ENCODE results near the genes GP5 and XXYLT1.

DNA sequence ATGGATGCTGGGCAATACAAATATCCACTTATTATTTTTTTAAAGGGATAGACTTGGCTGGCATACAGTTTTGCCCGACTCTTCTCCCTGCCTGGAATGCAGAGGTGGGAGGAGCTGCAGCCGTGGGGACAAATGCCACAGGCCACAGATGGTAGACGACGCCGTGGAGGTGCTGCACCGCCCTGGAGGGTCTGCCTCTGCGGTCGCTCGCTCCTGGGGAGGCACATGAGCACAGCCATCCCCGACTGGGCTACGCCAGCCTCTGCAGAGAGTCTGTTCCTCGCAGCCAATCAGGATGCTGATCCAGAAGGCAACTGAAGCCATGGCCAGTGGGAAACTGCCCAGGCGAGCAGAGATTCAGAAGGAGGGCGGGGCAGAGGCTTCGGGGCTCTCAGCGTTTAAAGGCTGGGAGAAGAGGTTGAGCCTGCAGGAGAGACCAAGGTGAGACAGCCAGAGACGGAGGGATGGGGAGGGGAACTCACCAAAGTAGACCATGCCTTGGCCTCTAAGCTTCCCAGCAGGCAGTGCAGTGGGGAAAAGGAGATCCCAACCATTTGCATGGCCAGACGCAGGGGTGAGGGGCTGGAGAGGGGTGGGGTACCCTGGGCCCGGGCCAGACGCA is 12.0 kb upstream of the LRRC15 start:
- RRBS = no CpG with 5 or more reads among the region's 20 CpGs

- RRBS = no CpG with 5 or more reads among the region's 2 CpGs
Measured at GRCh38 chr3:194399173-194399542, at the start of gene GP5. TSS of gene GP5 (minus strand) at chr3:194399266.

- RRBS = no CpG with 5 or more reads among the region's 5 CpGs
Measured at GRCh38 chr3:194494032-194494634, 7.3 kb upstream of the ATP13A3 start.

DNA sequence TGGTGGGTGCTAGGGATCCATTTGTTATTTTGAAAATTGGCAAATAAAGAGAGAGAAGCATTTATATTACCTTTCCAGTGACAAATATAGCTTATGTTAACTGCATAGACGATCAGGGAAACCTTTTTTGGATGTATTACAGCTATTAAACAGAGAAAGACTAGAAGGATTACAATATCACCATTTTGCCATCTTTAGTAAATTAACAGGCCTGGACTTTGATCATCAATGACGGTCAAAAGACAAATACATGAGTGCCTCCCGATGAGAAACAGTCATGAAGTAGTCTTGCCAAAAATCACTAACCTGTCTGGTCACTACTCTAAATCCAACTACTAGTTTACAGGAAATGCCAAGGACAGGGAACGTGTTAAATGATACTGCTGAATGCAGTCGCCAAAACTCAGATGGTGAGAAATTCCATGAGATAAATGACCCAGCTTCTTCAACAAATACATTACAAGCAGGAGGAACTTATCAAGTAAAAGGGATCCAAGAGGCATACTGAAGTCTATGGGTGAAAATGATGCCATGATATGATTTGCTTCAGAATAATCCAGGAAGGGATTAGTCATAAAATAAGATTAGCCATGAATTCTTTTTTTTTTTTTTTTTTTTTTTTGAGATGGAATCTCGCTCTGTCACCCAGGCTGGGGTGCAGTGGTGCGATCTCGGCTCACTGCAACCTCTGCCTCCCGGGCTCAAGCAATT is 35.8 kb upstream of the ATP13A3 start:
- RRBS = no CpG with 5 or more reads among the region's 9 CpGs

GRCh38 chr3:194571378-194572093 is 61.7 kb downstream of the TMEM44 start:
- RRBS = no CpG with 5 or more reads among the region's 16 CpGs

GRCh38 chr3:194639121-194639720 is 6.0 kb upstream of the TMEM44 start:
- RRBS = no CpG with 5 or more reads among the region's 9 CpGs

DNA sequence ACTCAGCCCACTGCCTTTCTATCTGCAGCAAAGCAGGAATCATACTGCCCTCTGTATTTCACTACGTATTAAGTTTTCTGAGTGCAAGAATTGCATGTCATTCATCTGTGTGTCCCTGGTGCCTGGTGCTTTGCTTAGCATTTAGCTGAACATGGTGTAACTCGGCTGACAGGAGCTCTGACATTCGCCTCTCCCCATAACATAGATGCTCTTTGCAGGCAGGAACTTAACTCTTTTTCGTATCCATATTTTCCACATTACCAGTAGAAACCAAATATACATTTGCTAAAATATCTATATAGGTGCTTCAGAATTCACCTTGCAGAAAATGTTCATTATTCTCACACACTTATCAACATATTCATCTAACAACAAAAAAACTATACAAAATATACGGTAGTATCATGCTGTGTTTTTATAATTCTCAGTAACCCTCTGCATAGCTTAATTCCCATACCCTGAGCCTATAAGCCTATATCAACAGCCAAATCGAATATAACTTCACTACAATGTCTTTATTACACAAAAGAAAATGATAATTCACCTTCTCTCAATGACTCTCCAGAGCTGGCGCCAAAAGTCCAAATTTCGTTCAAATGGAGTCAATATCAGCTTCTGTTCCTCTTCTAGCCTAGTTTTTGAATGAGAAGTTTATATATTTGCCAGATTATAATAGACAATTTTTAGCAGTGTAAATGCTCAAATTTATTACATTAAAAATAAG is 6.8 kb downstream of the LSG1 start:
- RRBS = no CpG with 5 or more reads among the region's 8 CpGs

DNA sequence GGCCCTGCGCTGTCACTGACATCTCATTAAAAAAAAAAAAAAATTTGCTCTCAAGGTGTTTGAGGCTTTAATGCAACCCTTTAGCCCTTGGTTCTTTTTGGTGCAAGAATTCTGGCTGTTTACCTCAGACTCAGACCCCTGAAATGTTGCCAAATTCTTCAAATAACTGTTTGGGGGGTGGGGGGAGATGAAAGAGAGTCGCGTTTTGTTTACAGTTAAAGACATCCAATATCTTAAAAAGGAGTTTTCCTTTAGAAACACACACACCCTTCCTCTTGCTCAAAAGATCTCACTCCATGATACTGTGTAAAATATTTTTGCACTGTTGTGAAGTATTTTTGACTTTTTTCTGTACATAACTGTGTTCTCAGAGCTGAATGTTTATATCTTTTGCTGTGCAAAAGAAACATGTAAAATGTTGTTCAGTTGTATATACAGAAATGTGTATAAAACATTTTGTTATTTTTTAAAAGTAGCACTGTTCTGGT is 2.9 kb downstream of the FAM43A start:
- RRBS = no CpG with 5 or more reads among the region's 3 CpGs

GRCh38 chr3:194689275-194689749 is 3.6 kb downstream of the FAM43A start:
- RRBS = no CpG with 5 or more reads among the region's 11 CpGs

- RRBS = no CpG with 5 or more reads among the region's 7 CpGs
Measured at GRCh38 chr3:195005295-195005619, 265.7 kb downstream of the XXYLT1 start.

GRCh38 chr3:195033361-195033907 is 237.5 kb downstream of the XXYLT1 start:
- RRBS = no CpG with 5 or more reads among the region's 7 CpGs

DNA sequence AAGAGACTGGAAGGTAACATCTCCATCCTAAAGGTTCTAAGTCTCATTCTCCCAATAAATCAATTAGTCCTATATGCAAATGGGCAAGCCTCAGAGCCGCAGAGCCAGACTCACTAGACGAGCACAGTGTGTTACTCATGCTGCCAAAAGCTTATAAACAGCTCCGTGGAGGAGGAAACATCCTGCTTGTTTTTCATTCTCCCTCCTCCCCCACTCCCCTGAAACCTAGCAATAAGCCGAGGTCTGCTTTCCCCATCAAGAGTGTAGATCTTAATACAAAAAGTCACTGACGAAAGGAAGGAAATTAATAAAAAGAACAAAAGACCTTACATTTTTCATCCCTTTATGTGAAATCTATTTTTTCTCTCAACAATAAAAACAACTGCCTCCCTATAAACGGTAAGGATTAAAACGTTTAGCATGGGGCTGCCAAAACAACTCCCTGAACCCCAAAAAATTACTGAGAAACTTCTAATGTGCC is 88.5 kb downstream of the XXYLT1 start:
- RRBS = no CpG with 5 or more reads among the region's 7 CpGs

DNA sequence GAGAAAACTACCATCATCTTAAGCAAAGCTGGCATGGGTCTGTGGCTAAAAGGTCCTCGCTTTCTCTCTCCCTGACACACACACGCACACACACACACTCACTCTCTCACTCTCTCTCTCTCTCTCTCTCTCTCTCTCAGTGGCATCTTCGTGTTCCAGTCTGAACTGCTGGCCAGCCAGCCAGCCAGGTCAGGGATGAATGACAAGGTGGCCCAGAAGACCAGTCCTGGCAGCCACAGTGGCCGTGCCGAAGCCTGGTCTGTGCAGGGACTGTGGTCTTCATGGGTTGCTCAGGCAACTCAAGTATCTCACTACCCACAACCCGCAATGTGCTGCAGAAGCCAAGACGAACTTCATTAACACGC is 66.6 kb downstream of the XXYLT1 start:
- RRBS = no CpG with 5 or more reads among the region's 8 CpGs

DNA sequence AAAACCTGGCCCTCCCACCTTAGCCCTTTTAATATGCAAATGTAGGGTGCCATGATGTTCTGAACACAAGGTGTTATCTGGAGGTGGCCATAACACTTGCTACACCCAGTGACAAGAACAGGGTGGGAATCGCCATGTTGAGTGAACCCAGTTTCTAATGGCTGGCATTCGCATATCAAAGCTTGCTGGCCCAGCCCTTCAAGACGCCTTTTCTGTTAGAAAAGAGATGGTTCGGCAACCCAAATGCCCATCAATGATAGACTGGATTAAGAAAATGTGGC is 28.3 kb downstream of the XXYLT1 start:
- RRBS = no CpG with 5 or more reads among the region's 4 CpGs

DNA sequence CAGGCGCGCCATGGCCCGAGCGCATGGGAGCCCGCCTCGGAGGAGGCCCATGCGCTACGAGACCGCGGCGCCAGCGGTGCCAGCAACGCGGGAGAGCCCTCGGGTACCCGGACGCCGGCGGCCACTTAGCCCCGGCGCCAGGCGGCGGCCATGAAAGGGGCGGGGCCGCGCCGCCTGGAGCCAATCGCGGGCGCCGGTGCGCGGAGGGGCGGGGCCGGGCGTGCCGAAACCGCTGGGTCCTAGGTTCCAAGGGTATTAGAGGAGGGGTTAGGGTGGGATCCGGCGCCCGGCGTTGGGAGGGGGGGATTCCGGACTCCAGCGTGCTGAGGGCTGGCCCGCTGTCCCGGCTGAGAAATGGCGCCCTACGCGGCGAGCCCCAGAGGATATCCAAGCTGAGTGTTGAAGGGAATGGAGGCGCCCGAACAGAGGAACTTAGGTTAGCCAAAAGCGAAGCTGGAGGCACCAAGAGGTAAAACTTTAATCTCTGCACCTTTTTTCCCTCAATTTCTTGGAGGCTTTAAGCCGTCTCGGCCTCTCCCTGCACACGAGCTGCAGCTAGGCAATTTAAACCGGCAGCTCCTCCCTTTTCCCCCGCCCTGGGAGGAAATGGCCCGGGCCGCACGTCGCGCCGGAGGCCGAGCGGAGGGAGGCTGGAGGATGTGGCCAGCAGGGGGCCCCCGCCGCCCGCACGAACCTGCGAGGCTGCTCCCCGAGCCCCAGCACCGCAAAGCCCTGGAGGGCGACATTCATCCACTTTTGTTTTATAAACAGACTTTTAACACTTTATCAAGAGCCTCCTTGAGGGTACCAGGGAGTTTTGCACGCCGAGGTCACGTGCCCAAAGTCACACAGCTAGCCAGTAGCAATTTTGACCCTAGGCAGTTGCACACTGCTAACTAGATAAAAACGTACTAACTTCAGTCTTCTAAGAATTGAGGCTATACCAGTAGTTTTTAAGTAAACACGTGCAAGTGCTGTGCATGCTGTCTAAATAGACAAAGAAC is at the start of gene XXYLT1:
TSS of gene XXYLT1 (minus strand) at position 152 of the 1,004 bp plus-strand sequence.
- RRBS = 3% methylated on average over 17 of the region's 79 CpGs

DNA sequence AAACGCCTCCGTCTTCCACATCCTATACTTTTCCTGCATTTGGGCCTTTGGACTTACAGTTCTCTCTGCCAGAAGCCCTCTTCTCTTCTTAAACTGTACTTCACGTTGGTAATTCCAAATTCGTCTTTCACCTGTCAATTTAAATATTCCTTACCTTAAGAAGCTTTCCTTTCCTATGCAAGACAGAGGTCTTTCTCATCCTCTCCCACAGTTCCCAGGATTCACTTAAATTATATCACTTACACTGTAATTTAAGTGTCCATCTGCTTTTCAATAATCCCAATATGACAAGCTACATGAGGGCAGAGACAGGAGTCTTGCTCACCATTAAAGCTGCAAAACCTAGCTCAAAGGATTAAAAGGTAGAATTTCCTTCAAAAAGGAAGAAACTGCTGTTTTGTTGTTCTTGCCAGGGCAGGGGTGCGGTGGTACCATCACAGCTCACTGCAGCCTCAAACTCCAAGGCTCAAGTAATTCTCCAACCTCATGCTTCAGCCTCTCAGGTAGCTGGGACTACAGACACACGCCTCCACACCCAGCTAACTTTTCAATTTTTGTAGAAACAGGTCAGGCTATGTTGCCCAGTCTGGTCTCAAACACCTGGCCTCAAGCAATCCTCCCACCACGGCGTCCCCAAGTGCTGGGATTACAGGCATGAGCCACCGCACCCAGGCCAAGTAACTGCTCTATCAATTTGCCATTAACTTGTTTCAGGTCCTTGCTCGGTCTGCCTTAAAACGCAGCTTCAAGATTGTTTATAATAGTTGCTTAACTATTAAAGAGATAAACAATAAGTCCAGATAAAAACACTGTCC is 24.6 kb downstream of the ACAP2 start:
- RRBS = no CpG with 5 or more reads among the region's 11 CpGs

- RRBS = no CpG with 5 or more reads among the region's 11 CpGs
Measured at GRCh38 chr3:195524259-195524845, 18.8 kb downstream of the PPP1R2 start.

DNA sequence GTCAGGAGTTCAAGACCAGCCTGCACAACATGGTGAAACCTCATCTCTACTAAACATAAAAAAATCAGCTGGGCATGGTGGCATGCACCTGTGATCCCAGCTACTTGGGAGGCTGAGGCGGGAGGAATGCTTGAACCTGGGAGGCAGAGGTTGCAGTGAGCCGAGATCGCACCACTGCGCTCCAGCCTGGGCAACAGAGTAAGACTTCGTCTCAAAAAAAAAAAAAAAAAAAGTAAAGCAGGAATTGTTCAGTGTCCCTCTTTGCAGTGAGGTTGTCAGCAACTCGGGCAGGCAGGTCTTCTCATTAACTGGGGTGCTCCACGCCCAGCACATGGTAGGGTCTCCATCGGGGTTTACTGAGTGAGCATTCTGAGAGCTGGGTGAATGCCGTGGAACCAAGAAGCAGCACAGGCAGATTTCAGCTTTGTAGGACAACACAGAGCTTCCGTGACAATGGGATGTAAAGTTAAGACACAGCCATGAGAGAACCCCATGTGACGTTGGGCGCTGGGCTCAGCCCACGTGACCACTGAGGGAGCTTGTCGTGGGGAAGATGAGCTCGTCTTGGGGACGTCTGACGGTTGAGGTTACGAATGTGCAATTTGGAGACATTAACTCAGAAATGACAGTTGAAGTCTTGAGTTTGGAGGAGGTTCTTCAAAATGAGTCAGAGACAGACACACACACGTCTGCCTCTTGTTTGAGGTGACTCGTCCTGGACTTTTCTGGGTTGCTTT is 51.6 kb upstream of the MUC20 start:
- RRBS = no CpG with 5 or more reads among the region's 20 CpGs

- RRBS = no CpG with 5 or more reads among the region's 19 CpGs
Measured at GRCh38 chr3:195687204-195687964, 33.4 kb upstream of the MUC20 start.

DNA sequence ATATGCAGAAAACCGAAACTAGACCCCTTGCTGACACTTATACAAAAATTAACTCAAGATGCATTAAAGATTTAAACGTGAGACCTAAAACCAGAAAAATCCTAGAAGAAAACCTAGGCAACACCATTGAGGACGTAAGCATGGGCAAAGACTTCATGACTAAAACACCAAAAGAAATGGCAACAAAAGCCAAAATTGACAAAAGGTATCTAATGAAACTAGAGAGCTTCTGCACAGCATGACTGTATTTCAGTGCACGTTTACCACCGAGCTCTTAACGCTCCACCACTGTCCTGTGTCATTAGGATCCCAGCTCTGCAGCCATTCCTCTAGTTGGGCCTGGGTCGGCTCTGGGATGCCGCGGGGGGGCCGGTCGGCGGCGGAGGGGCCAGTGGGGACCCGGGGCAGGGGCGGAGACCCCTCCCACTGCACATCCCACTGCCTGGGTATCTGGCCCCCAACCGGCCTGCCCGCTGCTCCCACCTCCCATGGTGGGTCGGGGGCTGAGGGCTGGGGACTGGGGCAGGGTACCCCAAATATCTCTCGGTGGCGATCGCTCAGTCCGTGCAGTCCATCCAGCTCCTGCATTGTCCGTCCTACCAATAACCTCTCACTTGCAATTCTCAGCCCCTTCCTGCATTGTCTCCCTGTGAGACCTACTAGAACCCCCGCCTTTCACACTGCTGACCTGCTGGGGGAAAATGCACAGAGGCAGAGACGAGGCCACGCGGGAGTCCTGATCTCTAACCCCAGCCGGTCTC is 24.2 kb upstream of the MUC20 start:
- RRBS = 73% methylated on average over 3 of the region's 28 CpGs

All from UCH-1 (cell line).